ENCODE results near the genes KRTAP9-8, KRTAP29-1 and HAP1.

- RRBS, result no CpG with 5 or more reads among the region's 4 CpGs
Measured at GRCh38 chr17:41237777-41238210, at the start of gene KRTAP9-8. TSS of gene KRTAP9-8 (plus strand) at chr17:41237999.

- RRBS, result no CpG with 5 or more reads among the region's 4 CpGs
Measured at GRCh38 chr17:41302730-41302968, at the start of gene KRTAP29-1. TSS of gene KRTAP29-1 (minus strand) at chr17:41302851.

- RRBS, result no CpG with 5 or more reads among the region's 6 CpGs
Measured at GRCh38 chr17:41498086-41498637, 7.2 kb downstream of the KRT13 start.

GRCh38 chr17:41502713-41503605 is 2.5 kb downstream of the KRT13 start:
- RRBS, result 95% methylated on average over 2 of the region's 23 CpGs

GRCh38 chr17:41522034-41522781 is 3.5 kb upstream of the KRT15 start:
- RRBS, result no CpG with 5 or more reads among the region's 10 CpGs

DNA sequence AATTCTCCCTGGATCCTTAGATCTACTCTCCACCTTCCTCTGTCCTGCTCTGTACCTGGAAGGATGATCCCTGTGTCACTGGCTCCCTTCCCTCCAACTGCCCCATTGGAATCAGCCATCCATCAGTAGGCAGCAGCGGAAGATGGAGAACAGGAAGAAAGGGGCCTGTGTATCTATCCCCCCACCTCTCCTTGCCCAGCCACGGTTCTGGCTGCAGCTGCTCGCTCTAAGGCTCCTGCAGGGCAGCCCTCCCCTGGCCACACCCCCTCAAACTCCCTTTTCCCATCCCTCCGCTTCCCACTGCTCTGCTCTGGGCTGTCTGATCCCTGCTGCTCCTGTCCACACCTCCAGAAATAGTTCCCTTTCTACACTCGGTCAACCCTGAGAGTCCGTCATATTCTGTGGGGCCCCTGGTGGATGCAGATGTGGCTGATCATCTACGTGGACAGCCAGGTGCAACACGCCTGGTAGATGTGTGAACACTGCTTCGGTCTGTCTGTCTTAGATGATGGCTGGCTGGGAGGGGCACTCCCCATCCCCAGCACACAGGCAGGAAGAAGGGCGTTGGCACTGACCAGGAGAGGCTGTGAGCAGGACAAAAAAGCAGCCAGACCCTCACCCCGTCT is 19.2 kb upstream of the KRT19 start:
- RRBS, result no CpG with 5 or more reads among the region's 11 CpGs

GRCh38 chr17:41625516-41626052 is 1.2 kb upstream of the KRT17 start:
- RRBS, result no CpG with 5 or more reads among the region's 16 CpGs

GRCh38 chr17:41663617-41663980 is 25.1 kb upstream of the EIF1 start:
- RRBS, result no CpG with 5 or more reads among the region's 6 CpGs

DNA sequence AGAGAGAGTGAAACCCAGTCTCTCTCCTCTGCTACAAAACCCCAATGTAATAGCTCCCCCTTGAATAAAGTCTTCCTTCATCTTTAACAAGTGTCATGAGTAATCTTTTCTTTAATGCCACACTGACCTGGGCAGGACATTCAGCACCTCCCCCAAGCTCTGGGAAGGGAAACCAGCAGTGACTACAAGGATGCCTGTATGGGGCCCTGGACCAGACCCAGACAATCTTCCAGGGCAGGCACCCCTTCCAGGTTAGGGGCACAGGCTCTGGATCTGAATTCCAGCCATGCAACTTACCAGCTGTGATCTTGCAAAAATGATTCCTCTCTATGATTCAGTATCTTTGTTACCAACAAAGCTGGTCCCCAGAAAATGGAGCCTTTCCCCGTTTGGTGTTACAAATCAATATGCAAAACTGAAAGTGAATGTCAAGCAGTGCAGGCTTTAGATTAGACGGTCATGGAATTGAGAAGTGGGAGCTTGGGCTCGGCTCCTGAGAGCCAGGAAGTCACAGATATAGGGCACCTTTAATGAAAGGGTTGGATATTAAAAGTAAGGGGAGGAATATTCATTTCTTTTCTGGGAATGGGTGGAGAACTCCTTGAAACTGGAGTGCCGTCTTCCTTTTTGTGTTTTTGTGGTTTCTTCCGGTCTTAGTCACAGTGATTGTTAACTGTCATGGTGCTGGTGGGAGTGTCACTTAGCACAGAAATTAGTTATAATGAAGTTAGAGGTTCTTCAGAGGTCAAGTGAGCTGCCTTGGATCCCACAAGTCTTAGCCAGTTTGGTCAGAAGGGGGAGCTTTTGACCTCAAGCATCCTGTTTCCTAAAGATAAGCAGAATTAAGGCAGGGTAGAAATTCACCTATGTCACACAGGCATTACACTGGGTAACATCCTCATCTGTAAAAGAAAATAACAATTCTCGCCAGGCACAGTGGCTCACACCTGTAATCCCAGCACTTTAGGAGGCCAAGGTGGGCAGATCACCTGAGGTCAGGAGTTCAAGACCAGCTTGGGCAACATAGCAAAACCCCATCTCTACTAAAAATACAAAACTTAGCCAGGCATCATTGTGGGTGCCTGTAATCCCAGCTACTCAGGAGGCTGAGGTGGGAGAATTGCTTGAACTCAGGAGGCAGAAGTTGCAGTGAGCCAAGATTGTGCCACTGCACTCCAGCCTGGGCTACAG is 9.7 kb upstream of the EIF1 start:
- RRBS, result no CpG with 5 or more reads among the region's 6 CpGs

- RRBS, result no CpG with 5 or more reads among the region's 12 CpGs
Measured at GRCh38 chr17:41692533-41693371, 4.1 kb downstream of the EIF1 start.

DNA sequence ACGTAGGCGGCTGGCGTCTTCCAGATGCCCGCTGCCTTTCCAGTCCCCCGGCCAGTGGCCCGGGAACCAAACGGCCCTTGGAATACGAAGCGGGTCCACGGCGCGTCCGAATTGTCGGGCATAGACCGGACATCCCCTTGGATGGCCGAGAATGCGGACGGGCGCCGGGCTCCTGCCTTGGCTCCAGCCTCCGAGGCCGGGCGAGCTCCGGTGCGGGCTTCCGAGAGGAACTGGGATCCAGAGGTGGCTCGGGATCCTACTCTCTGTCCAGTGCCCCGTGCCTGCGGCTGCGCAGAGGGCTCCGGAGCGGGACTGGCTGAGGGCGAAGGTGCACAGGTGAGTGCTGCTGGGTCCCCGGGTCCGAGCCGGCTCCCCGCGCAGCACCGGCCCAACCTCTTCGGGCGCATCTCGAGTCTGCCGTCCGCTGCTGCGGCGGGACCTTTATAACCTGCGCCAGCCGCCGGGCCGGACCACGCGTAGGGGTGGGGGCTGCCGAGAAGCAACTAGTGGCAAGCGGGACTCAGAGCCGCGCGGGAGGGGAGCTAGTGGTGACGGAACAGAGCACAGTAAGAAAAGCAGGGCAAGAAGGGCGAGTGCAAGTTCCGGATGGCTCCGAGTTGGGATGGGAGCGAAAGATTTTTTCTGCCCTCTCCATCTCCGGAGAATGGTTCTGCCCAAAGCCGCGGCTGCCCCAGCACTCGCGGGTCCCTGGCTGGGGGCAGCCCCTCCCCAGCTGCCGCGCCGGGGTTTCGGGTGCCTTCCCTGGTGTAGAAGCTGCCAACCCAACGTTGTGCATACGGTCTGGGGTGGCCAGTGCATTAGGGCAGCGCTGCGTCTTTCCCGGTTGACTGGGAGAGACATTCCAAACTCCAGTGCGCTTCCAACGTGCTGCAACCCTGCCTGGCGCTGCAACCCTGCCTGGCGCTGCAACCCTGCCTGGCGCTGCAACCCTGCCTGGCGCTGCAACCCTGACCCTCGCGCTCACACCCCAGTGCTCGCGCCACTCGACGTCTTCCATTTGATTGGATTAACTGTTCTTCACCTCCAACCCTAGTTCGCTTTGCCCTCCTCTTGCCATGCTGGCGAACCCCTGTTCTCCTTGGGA is at the start of gene HAP1:
Gene HAP1 (minus strand): TSS at position 416 of the 1,105 bp plus-strand sequence.
- RRBS, result 1% methylated on average over 51 of the region's 90 CpGs

DNA sequence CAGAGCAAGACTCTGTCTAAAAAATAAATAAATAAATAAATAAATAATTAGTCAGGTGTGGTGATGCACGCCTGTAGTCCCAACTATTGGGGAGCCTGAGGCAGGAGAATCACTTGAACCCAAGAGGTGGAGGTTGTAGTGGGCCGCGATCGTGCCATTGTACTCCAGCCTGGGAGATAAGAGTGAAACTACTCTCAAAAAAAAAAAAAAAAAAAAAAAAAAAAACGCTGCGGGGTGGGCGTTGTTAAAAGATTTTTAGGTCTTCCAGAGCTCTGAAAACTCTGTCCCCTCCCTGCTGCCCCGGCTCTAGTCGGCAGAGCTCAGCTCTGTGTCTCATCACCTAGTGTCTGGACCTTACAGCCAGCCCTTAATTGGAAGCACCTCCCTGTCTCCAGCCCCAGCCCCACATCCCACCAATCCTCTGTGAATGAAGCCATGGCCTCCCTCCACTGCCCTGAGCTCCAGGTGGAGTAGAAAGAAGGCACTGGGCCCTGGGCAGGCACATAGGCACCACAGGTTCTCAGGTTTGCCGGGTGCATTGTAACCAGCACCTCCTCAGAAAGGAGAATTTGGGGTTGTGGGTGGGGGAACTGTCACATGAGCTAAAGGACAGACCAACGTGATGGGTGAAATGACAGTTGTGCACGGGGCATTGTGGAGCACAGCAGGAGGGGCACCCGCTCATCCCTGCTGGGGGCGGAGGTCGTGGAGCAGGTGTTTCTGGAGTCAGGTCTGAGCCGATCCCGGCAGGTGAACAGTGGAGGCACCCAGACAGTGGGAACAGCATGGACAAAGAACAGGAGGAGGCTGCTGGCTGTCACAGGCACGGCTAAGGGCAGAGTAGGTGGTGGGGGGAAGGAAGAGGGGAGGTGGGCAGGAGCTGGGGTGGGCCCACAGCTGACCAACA is 19.1 kb upstream of the HAP1 start:
- RRBS, result no CpG with 5 or more reads among the region's 18 CpGs

DNA sequence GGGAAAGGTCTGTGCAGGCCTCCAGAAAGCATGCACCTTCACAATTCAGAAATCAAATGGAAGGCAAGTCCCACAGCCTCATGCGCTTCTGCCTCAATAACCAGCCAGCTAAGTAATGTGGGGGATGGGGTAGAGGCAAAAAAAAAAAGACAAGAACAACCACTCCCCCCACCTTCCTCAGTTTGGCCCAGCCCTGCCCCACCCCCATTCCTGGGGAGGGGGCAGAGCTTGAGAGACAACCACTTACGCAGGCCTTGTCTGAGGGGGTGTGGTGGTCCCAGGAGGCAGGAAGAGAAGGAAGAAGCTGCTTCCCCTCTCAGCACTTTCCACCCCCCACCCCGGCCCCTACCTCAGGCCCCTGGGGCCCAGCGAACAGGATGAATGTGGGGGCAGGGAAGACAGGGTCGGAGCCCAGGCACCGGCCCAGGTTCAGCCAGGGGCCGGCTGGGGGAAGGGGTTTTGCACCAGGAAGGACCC is 1.4 kb downstream of the JUP start:
- RRBS, result under 1% methylated on average over 4 of the region's 7 CpGs

GRCh38 chr17:41787005-41787264 is 424 bp upstream of the JUP start:
- RRBS, result no CpG with 5 or more reads among the region's 3 CpGs

- RRBS, result 2% methylated on average over 6 of the region's 63 CpGs
Measured at GRCh38 chr17:41811395-41811882, 310 bp downstream of the P3H4 start.

DNA sequence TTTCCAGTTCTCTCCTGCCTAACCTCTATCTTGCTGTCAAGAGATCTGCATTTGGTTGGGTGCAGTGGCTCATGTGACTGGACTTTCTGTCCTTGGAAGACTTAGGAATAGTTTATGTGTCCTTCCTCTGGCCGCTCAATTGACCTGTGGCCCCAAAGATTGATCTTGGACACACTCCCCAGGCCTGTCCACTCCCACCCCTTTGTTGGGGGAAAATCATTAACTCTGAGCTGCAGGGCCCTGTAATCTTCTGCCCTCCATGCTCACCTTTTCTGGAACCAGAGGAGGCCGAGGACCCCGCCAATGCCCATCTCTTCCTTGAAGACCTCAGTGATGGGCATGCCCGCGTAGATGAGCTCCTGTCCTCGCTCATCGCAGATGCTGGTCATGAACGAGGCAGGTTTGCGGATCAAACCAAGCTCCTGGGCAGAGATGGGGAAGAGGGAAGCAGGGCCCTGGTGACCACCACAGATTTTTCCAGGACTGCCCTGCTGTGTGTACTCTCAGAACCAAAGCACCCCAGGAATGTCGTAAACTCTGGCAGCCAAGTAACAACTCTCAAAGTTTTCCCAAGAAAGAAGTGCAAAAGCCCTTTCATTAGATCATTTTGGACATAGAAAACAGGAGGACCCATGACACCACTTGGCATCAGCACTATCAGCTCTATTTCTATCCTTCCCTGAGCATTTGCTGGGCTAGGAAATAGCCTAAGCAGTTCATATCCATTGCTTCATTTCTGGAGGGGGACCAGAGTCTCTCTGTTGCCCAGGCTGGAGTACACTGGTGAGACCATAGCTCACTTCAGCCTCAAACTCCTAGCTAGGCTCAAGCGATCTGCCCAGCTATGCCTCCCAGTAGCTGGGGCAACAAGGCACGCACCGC is 8.6 kb upstream of the KLHL11 start:
- RRBS, result no CpG with 5 or more reads among the region's 13 CpGs

GRCh38 chr17:41905062-41905650 is 13.6 kb downstream of the ACLY start:
- RRBS, result no CpG with 5 or more reads among the region's 7 CpGs

DNA sequence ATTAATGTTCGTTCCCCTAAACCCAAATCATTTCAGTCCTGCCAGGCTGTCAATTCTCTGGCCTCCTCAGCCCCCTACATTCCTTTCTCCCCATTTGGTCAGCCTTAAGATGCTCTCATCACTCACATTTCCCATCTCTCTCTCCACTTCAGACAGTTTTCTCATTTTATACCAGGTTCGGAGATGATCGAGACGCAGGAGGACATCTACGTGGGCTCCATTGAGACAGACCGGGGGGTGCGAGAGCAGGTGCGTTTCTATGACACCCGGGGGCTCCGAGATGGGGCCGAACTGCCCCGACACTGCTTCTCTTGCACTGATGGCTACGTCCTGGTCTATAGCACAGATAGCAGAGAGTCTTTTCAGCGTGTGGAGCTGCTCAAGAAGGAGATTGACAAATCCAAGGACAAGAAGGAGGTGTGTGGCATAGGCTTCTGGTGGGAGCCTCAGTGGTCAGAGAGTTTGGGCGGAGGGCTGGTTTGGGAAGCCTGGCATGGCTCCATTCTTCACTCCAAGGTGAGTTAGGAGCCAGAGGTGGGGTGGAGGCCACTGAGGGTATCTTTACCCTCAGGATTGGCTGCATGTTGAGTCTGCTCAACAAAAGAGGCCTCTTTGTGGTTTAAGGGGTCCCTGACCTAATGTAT is 2.5 kb downstream of the NKIRAS2 start:
- RRBS, result no CpG with 5 or more reads among the region's 15 CpGs

GRCh38 chr17:42072248-42072863 is 22.0 kb upstream of the C17orf113 start:
- RRBS, result 6% methylated on average over 26 of the region's 60 CpGs

All from non-pigmented ciliary epithelial cell (primary cell).